Neural crest cell (in vitro differentiated cells): ENCODE measurements around a stretch of chr10.

DNA sequence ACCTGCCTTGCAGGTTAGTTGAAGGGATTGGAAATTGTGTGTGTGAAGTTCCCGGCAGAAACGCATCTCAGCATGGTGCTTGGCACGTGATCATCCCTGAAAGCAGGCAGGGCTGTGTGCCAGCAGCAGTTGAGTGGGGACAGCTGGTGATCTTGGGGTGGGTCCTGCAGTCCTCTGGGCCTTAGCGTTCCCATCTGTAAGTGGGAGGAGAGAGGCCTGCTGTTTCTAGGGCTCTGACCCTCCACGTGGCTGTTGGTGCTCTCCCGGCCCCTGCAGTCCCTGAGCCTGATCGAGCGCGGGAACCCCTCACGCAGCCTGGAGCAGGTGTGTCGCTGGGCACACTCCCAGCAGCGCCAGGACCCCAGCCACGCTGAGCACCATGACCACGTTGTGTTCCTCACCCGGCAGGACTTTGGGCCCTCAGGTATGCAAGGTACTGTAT is 55.3 kb downstream of the TBATA start:
- PRO-cap = no peak

- PRO-cap = no peak
Observed at GRCh38 chr10:70742376-70743039, 42.7 kb downstream of the TBATA start.

- PRO-cap = no peak
Observed at GRCh38 chr10:70886449-70886996, 1.8 kb downstream of the PCBD1 start.

DNA sequence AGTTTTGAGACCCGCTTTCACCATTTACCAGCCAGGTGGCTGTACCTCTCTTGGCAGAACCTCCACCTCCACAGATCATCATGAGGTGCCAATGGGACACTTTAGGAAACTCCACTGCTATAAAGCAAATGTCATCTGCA is 1.4 kb downstream of the PCBD1 start:
- PRO-cap = no peak

GRCh38 chr10:71064544-71065010 is 147.8 kb upstream of the UNC5B start:
- PRO-cap = no peak

DNA sequence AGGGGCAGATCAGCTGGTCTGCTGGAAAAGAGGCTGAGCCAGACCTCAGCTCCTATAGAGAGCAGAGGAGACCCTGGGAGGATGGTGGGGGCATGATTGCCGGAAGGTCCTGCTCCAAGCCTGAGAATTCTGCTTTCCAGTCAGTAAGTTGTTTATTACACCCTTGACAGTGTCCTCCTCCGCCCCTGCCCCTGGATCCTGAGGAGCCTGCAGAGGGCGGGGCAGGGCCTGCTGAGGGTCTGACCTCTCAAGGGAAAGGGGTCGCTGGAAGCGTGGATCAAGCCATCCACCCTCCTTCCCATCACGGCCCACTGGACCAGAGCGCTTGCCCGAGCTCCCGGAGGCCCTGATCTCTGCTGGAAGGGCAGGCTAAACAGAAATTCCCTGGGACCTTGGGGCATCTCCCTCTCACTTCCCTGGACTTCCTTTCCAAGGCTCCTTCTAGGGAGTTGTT is 16.9 kb downstream of the UNC5B start:
- PRO-cap = no peak

DNA sequence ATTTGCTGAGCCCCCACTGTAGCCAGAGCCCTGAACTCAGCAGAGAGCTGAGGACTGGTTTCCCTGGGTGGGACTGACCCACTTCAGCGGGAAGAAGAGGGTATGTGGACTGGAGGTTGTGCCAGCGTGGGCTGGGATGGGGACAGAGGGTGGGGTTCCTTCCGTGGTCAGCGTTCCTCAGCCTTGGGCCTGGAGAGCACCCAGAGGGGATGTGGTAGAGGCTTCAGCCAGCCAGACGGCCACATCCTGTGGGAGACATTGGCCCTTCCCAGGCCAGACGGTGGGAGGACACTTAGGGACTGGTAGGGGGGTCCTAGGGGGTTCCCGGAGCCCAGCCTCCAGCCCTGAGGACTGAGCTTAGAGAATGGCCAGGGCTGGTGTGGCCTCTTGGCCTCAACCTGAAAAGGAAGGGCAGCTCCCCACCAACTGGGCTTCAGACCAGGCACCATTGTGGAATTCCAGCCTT is 23.0 kb downstream of the UNC5B start:
- PRO-cap = no peak

- PRO-cap = no peak
Observed at GRCh38 chr10:71248945-71249452, 36.6 kb downstream of the UNC5B start.

DNA sequence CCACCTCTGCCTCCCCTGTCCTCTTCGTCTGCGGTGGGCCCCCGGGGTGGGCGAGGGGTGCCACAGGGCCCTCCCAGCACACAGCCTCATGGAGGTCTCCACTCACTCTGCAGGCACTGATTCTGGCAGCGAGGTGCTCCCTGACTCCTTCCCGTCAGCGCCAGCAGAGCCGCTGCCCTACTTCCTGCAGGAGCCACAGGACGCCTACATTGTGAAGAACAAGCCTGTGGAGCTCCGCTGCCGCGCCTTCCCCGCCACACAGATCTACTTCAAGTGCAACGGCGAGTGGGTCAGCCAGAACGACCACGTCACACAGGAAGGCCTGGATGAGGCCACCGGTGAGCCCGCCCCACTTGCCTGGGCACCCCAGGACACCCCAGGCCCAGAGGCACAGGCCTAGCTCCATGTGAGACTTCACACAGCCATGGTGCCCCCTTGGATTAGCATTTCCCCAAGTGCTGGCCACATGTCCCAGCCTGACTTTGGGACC is 39.3 kb upstream of the SLC29A3 start:
- PRO-cap = no peak

- PRO-cap = no peak
Observed at GRCh38 chr10:71323505-71323971, 4.5 kb downstream of the SLC29A3 start.

DNA sequence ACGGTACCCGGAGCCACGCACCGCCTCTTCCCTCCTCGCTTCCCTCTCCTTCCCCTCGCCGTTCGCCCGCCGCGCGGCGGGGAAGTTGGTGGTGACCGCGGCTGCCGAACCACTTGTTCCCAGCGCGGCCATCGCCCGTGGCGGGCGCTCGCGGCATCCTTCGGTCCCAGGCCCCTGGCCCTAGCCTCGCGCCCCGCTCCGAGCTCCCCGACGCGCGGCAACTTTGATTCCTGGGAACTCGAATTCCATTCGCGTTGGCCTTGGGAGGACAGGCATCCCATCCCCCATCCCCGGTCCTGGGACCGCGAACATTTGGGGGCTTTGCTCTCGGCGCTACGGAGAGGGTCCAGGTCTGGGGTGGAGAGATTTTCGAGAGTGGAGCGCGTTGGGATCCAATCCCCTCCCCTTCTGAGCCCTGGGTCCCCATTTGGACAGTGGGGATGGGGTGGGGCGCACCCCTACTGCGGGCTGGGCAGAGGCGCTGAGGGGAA is 641 bp downstream of the CDH23 start:
- PRO-cap = no peak

GRCh38 chr10:71472423-71472864 is 75.7 kb downstream of the CDH23 start:
- PRO-cap = no peak

DNA sequence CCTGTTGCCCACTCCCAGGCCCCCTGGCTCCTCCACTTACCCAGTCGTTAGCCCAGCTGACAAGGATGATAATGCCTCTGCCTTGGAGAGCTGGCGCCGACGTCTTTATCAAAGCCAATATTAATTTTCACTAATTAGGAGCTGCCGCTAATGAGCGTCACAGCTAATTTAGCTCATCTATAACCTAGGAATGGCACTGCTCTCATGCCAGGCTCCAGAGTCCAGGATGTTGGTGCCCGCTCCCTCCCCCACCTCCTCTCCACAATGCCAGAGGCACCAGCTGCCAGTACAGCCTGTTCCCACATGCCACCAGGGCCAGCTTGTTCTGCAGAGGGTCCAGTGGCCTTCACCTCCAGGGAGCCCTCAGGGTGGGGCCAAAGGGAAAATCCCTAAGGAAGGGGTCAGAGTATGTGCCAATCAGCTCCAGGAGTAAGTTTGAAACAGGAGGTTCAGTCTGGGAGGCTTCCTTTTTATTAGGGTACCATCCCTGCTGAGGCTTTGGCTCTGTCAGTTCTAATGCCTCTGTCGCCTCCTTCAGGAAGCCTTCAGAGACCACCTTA is 77.2 kb downstream of the CDH23 start:
- PRO-cap = no peak

- PRO-cap = no peak
Observed at GRCh38 chr10:71614925-71615543, 104.5 kb downstream of the C10orf105 start.

- PRO-cap = unidirectional peak, plus-strand start at chr10:71658078; bidirectional peak, plus-strand start at chr10:71658501, minus-strand start at chr10:71658353
Observed at GRCh38 chr10:71657829-71658359, 61.7 kb downstream of the C10orf105 start.

DNA sequence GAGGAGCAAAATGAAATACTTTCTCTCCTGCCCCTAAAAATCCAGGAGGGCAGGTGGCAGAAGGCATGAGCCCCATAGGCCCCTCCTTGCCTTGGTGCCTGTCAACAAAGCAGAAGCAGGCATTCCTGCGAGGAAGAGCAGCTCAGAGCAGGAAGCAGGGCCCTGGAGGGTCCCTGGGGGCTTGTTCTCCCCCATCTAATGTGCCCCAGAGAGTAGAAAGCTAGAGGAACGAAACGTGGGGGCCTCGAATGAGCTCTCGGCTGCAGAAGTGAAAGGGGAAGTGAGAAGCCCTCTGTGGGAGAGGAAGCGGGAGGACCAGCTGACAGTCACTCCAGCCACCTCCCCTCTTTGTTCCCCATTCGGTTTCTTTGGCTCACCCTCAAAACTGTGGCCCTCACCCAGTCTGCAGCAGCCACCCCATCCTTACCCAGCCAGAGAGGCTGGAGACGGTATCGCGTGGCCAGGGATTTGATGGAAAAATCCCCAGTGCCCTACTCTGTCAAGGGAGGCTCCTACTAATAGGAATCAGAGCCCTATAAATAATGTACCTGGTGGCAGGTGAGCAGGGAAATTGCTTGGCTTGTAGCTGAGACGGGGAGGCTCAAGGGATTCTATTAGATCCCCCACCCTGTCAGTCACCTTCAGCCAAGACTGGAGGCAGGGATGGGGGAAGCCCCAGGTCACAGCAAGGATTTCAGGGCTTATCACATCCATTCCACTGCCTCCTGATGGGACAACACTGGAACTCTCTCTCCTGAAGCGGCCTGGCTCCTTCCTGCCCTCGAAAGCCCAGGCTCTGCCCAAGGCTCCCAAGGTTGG is 24.9 kb downstream of the C10orf105 start:
- PRO-cap = no peak

DNA sequence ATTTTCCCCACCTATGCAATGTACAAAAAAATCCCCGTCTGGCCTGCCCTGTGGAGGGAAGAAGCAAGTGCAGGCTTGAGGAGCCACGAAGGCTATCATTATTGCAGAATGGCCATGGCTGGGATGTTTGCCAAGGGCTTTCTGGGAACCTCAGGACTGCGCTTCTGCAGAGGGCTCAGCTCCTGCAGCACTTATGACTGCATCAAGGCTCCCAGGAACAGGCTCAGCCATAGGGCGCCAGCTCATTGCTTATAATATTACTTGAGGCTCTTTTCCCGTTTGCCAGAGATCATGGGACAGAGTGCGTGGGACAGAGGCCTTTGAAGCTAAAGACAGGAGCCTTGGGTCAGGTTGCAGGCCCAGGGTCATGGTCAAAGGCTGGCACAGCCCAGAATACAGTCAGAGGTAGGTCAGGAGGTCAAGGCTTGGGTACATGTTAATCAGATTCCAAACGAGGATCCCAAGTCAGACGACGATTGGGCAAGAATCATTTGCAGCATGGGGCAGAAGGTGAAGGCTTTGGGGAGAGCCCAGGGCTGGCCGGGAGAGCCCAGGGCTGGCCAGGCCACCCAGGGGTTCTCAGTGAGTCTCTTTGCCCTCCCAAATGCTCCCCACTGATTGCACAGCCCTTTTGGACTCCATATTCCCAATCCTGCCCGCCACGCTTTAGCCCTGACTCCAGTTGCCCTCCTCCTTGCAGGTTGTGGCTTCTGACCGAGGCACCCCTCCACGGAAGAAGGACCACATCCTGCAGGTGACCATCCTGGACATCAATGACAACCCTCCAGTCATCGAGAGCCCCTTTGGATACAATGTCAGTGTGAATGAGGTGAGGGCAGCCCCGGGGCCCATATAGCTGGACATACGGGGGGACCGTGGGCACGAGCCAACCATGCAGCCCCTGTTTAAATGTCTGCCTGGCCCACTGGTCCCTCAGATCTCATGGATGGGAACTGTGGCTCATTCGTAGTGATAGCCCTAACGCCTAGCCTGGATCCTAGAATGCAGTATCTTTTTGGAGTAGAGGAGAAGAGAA is 20.9 kb upstream of the C10orf105 start:
- PRO-cap = no peak

GRCh38 chr10:71742070-71742672 is 22.6 kb upstream of the C10orf105 start:
- PRO-cap = no peak

GRCh38 chr10:71750160-71750982 is 22.9 kb downstream of the VSIR start:
- PRO-cap = no peak

- PRO-cap = no peak
Observed at GRCh38 chr10:71761857-71762636, 11.3 kb downstream of the VSIR start.